Kidney (tissue), 2 donors: ENCODE measurements around a stretch of chr12.

DNA sequence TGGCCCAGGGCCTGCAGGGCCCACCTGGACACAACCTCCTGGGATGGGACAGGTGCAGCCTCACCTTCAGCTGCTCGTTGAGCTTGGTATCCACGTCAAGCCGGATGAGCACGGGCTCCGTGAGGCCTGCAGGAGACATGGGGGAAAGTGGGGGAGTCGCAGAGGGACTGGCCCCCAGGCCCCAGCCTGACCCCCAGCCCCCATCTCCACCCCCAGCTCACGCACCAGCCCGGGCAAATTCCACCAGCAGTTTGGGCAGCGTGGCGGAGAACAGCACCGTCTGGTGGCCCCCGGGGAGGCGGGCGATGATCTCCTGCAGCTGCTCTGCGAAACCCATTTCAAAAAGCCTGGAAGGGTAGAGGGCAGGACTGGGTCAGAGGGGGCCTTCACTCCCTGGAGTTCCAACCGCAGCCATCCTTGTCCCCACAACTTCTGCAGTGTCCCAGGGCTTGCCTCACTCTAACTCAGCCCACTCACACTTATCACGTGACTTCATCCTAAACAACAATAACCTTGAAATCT is 10.4 kb downstream of the DDX54 start:
- PRO-cap = no peak
- RRBS = 67% methylated on average over 8 of the region's 17 CpGs

GRCh38 chr12:113185882-113186394 is 417 bp downstream of the RITA1 start:
- PRO-cap = no peak
- RRBS = no CpG with 5 or more reads among the region's 25 CpGs

- PRO-cap = bidirectional peak, plus-strand start at chr12:113221963, minus-strand start at chr12:113221930
- RRBS = no CpG with 5 or more reads among the region's 22 CpGs
Measured at GRCh38 chr12:113221765-113222470, 654 bp downstream of the TPCN1 start.

- PRO-cap = no peak
- RRBS = no CpG with 5 or more reads among the region's 2 CpGs
Measured at GRCh38 chr12:113237787-113238064, 16.5 kb downstream of the TPCN1 start.

- PRO-cap = bidirectional peak, plus-strand start at chr12:113246401, minus-strand start at chr12:113246193
- RRBS = 16% methylated on average over 10 of the region's 34 CpGs
Measured at GRCh38 chr12:113245645-113246958, 24.8 kb downstream of the TPCN1 start.

- PRO-cap = no peak
- RRBS = no CpG with 5 or more reads among the region's 19 CpGs
Measured at GRCh38 chr12:113293138-113293867, 41.6 kb downstream of the SLC8B1 start.

DNA sequence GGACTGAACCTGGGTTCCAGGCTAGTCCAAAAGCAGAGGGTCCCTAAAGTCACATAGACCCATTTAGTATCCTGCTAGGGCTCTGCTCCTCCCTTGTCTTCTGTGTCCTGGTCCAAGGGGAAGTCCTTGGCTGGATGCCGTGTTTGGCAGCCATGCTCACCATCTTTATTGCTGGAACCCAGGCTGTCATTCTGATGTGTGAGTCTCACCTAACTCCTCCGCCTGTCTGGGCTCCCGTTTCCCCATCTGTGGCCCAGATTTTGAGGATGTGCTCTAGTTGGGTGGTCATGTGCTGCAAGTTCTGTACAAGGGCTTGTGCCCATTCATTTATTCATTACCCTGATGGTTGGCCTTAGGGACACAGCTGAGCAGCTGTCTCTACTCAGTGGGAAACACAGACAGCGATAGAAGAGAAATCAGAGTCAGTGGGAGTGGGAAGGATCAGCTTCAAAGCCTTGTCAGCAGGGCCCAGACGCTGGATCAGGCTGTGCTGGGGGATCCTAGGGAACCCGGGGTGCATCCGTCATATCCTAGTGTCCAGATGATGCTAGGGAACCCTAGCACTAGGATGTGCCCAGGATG is 1.1 kb downstream of the PLBD2 start:
- PRO-cap = no peak
- RRBS = no CpG with 5 or more reads among the region's 7 CpGs

DNA sequence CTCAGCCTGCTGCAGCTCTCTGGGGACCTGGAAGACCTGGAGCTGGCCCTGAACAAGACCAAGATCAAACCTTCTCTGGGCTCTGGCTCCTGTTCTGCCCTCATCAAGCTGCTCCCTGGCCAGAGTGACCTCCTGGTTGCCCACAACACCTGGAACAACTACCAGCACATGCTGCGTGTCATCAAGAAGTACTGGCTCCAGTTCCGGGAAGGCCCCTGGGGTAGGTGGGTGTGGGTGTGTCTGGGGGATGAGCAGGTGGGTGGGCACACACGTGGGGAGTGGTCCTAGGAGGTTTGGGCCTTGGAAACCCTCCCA is 16.4 kb downstream of the PLBD2 start:
- PRO-cap = no peak
- RRBS = no CpG with 5 or more reads among the region's 3 CpGs

- PRO-cap = no peak
- RRBS = no CpG with 5 or more reads among the region's 5 CpGs
Measured at GRCh38 chr12:113861562-113862088, 104.5 kb downstream of the RBM19 start.

GRCh38 chr12:113961937-113962434 is 4.1 kb downstream of the RBM19 start:
- PRO-cap = no peak
- RRBS = no CpG with 5 or more reads among the region's 13 CpGs

DNA sequence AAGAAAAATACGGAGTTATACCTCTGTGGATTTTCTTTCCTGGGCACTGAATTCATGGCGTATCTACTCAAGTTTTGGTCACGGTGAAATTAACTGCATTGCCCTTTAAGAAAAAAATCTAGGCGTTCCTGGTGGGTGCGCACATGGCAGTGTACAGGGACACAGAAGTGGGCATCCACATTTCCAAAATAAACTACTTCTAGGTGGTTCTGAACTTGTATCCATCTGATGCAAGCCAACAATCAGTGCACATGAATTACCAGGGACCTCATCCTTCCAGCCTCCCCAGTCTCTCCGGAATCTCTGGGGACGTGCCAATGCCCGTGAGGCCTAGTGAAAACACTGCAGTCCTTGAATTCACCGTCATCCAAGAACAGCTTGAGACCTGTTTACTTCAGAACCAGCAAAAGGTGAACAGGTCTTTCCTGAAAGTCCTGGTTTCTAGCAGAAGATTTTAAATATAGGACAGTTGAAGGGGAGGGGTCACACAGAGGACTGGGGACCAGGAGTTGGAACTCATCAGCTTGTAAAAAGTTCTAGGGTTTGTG is 48.1 kb downstream of the TBX3 start:
- PRO-cap = no peak
- RRBS = no CpG with 5 or more reads among the region's 9 CpGs

DNA sequence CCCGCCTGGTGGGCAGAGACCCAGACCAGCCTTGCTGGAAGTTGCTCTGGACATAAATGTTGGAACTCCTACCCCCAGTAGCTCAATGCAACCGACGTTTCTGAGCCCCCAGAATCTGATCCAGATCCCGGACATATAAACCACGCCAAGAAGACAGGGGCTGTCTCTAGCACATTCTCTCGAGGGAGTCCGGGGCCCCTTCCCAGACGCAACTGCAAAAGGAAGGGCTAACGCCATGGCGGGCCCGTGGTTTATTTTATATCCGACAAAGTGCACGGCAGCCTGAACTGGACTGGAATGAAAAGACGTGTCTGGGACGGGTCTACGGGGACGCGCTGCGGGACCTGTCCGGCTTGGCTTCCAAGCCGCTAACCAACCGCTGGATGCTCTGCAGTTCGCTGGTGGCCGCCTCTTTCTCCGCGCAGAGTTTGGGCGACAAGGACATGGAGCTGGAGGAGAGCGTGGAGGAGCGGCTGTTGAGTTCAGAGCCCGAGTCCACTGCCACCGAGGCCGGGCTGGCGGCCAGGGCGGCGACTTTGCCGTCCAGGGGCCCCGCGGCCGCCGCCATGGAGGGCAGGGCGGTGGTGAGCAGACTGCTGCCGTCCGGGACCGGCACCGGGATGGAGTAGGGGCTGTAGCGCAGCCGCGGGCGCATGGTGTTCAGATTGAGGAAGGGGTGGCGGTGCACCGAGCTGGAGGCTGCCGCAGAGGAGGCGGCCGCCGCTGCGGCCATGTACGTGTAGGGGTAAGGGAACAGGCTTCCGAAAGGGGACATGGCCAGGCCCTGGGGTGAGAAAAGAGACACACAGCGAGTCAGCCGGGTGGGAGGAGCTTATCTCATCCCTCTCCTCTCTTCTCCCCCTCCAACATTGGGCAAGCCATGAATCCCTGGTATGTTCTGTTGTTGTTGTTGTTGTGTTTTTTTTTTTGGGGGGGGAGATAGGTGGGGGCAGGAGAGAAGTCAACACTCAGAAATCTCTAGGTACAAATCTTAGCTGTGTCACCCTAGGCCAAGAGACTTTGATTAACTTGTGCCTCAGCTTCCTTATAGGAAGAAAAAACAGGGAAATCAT is 12.1 kb downstream of the TBX3 start:
- PRO-cap = unidirectional peak, minus-strand start at position 733 of the sequence
- RRBS = 5% methylated on average over 8 of the region's 60 CpGs

GRCh38 chr12:114682012-114682668 is 1.8 kb downstream of the TBX3 start:
- PRO-cap = no peak
- RRBS = no CpG with 5 or more reads among the region's 6 CpGs

- PRO-cap = no peak
- RRBS = no CpG with 5 or more reads among the region's 9 CpGs
Measured at GRCh38 chr12:114691250-114691814, 7.4 kb upstream of the TBX3 start.

GRCh38 chr12:114691815-114692156 is 7.8 kb upstream of the TBX3 start:
- PRO-cap = bidirectional peak, plus-strand start at chr12:114692000, minus-strand start at chr12:114691955
- RRBS = 10% methylated on average over 1 of the region's 18 CpGs

DNA sequence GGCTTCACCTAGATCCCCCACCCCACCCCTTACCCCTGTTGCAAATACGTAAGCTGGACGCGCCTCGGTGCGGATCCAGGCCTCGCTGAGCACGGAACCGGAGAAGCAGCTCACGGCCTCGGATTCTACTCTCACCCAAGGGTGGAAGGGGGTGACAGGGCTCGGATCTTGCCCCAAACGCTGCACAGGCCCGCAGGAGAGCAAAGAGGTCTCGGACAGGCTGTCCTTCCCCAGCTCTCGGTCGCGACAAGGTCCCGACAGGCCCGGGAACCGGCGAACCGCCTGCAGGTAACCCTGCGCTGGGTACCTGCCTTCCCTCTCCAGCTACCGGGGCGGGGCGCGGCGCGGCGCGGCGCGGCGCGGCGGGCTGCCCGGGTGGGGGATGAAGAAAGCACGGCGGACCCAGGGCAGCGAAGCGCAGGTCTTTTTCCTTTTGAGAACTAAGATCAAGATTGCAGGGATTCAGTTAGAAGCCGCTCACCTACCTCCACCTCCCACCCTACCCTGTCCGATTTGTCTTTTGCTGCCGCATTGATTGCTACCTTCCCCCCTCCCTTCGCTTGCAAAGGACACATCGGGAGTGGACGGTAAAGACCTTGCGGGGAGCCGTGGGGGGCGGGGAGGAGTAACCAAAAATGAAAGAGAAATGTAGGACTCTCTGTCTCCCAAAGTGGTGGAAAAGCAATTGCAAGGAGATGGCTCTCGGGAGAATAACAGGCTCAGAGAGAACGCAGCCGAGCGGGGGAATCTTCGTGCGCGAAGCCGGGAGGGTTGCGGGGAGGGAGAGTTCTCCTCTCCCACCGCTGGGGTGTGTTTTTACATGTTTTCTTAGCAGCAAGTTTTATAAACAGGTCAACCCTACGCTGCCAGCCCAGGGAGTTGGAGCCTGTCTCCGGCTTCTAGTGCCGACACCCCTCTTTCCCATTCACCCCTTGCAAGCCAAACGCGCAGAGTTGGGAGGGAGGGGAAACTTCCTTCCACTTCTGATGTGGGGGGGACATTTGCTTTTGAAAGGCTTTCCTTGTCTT is 8.5 kb upstream of the TBX3 start:
- PRO-cap = no peak
- RRBS = 16% methylated on average over 25 of the region's 65 CpGs

DNA sequence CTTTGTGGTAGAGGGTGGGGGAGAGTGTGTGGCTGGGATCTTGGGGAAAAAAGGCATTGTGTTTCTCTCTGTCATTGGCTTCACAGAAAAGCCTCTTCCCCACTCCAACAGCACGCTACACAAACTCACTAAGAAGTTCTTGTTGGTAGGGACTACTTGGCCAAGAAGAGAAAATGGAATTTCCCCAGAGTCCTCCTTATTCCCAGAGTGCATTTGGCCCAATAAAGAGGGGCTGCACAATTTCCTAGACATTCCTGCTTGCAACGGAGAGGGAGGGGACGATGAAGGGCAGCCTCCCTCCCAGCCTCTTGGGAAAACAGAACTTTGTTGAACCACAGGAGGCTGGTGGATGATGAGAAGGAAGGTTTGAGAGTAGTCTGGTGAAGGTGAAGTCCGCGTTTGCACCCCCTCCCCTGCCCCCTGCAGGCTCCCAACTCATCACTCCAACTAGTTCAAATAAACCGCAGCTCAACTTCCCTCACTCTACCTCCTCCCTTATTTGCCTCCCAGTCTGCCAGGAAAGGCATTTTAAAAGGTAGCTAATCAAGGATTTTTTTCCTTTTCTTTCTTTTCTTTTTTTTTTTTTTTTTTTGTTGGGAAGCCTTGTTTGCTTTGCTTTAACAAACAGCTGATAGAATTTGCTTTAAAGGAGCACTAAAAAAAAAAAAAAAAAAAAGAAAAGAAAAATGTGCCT is 19.1 kb upstream of the TBX3 start:
- PRO-cap = no peak
- RRBS = no CpG with 5 or more reads among the region's 6 CpGs

DNA sequence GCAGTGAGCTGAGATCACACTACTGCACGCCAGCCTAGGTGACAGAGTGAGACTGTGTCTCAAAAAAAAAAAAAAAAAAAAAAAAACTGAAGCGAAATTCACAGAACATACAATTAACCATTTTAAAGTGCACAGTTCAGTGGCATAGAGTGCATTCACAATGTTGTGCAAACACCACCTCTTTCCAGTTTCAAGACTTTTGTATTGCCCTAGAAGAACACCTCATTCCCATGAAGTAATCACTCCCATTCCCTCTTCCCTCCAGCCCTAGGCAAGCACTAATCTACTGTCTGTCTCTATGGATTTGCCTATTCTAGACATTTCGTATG is 120.2 kb upstream of the TBX3 start:
- PRO-cap = no peak
- RRBS = no CpG with 5 or more reads among the region's 3 CpGs

DNA sequence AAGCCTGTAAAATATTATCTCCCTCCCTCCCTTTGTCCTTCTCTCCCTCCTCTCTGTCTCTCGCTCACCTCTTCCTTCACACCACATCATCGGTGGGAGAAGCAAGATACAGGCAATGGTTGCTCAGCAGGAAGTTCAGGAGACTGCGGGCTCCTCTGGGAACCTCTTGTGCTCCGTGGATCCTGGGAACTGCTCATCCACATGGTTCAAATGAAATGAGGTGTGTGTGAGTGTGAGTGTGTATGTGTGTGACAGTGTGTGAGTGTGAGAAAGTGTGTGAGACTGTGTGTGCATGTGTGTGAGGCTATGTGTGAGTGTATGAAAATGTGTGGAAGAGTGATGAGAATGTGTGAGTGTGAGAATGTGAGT is 219.5 kb upstream of the TBX3 start:
- PRO-cap = no peak
- RRBS = no CpG with 5 or more reads among the region's 4 CpGs

DNA sequence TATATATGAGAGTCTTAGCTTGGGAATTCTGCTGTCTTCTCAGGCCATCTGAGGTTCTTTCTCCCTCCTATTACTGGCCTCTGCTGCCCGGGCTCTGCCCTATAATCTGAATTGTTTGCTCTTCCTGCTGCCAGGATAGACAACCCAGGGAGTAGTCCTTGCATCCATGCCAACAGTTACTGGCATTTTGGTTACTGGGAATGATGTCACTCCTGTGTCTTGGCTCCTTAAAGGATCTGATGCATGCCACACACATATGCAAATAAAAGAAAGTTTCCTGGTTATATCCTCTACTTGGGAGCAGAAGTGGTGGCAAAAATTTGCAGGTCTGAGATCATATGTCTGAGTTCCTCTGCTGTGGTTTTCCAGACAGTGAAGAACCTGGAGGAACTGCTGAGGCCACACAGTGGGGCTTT is 320.5 kb upstream of the TBX3 start:
- PRO-cap = no peak
- RRBS = no CpG with 5 or more reads among the region's 1 CpG